AG04449 (cell line): Measurements from ENCODE around the genes MTA3 and HAAO.

DNA sequence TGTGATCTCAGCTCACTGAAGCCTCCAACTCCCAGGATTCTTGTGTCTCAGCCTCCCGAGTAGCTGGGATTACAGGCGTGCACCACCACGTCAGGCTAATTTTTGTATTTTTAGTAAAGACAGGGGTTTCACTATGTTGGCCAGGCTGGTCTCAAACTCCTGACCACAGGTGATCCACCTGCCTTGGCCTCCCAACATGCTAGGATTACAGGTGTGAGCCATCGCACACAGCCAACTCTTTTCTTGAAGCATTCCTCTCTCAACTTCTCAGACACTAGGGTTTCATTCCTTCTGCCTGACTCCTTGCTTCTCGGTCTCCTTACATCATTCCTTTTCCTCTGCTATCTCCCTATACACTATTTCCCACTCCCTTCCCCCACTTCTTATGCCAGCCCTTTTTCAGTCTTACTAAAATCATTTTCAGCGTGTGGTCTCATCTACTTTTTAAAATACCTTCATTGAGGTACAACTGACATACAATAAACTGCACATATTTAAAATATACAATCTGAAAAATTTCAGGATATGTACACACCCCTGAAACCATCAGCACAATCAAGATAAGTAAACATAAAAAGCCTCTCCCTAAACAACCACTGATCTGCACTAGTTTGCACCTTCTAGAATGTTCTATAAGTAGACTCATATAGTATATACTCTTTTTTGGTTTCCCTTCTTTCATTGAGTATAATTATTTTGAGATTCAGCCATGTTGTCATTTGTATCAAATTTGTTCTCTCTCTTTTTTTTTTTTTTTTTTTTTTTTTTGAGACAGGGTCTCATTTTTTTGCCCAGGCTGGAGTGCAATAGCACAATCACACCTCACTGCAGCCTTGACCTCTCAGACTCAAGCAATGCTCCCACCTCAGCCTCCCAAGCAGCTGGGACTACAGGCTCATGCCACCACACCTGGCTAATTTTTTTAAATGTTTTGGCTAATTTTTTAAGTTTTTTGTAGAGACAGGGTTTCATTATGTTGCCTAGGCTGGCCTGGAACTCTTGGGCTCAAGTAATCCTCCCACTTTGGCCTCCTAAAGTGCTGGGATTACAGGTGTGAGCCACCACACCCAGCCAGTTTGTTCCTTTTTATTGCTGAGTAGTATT, 5.8 kb downstream of the SOS1 start:
- RRBS, result no CpG with 5 or more reads among the region's 6 CpGs

GRCh38 chr2:39243508-39244543, 123.0 kb upstream of the SOS1 start:
- RRBS, result no CpG with 5 or more reads among the region's 88 CpGs

- RRBS, result no CpG with 5 or more reads among the region's 4 CpGs
These were observed 145.3 kb upstream of the SOS1 start for GRCh38 chr2:39265921-39266803.

DNA sequence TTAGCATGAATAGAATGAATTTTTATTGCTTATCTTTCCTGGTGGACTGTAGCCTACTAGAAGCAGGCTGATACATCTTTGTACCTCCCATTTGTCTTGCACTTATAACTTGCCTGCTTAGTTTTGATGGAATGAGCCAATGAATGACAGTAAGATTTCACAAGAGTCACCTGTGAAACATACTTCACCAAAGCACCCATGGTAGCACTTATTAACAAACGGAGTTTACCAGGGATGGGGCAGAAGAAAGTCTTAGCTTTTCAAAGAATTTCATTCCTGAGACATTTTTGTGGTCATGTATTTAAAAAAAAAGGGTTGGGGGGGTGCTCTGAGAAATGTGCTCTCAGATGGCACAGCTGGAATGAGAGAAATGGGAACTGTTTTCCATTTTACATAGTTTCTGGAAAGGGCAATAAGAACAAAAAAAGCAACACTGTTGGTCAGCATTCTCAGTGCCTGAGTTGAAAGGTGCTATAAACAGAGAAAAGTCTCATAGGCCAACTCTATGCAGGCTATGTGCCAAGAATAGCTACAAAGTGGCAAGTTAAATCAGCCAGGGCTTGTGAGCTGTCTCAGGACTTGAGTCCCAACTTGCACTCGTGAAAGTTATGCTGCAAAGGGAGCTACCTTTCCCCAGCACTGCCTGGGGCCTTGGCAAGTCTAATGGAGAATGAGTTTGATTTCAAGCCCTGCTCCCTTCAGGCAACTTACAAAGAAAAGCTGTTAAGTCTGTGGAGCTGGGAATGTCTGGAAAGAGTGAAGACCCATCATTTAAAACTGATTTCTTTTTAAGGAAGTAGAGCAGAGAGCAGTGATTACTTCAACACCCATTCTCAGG, 170.7 kb downstream of the SLC8A1 start:
- RRBS, result no CpG with 5 or more reads among the region's 2 CpGs

DNA sequence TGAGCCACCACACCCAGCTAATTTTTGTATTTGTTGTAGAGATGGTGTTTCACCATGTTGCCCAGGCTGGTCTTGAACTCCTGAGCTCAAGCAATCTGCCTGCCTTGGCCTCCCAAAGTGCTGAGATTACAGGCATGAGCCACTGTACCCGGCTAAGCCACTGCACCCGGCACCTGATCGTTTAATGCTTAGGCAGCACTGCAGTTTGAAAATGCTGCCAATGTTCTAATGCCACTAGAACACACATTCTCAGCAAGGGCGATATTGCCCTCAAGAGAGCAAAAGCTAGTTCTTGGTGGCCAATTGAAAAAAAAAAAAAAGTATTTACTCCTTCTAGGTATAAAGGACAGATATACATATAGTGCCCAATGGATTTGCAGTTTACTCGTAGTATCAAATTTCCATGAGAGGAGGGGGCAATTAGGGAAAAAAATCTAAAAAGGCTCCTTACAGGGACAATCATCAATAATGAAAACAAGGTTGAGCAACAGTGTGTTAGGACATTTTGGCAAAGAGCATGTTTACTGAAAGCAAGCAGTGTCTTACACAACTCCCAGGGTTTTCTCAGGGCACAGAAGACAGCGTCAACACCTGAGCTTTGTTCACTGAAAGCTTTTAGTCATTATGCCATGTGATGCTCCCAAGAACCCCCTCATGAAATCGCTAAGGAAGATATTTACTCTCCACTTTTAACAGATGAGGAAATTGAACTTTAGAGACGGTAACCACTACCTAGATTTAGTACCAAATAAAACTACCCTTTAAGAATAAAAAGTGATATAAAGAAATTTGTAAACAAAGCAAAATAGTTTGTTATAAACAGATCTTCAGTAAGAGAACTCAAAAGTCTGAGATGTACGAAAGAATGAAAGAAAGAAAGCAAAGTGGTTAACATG, 199.8 kb upstream of the PKDCC start:
- RRBS, result no CpG with 5 or more reads among the region's 9 CpGs

GRCh38 chr2:41907841-41908226, 140.0 kb upstream of the PKDCC start:
- RRBS, result no CpG with 5 or more reads among the region's 3 CpGs

GRCh38 chr2:41931912-41932841, 115.6 kb upstream of the PKDCC start:
- RRBS, result no CpG with 5 or more reads among the region's 18 CpGs

- RRBS, result no CpG with 5 or more reads among the region's 10 CpGs
These were observed 109.5 kb upstream of the PKDCC start for GRCh38 chr2:41938026-41938930.

GRCh38 chr2:42045791-42046067, 2.1 kb upstream of the PKDCC start:
- RRBS, result no CpG with 5 or more reads among the region's 3 CpGs

GRCh38 chr2:42117855-42118685, 51.1 kb upstream of the EML4 start:
- RRBS, result no CpG with 5 or more reads among the region's 1 CpG

- RRBS, result no CpG with 5 or more reads among the region's 1 CpG
These were observed 41.1 kb upstream of the EML4 start for GRCh38 chr2:42128035-42128405.

DNA sequence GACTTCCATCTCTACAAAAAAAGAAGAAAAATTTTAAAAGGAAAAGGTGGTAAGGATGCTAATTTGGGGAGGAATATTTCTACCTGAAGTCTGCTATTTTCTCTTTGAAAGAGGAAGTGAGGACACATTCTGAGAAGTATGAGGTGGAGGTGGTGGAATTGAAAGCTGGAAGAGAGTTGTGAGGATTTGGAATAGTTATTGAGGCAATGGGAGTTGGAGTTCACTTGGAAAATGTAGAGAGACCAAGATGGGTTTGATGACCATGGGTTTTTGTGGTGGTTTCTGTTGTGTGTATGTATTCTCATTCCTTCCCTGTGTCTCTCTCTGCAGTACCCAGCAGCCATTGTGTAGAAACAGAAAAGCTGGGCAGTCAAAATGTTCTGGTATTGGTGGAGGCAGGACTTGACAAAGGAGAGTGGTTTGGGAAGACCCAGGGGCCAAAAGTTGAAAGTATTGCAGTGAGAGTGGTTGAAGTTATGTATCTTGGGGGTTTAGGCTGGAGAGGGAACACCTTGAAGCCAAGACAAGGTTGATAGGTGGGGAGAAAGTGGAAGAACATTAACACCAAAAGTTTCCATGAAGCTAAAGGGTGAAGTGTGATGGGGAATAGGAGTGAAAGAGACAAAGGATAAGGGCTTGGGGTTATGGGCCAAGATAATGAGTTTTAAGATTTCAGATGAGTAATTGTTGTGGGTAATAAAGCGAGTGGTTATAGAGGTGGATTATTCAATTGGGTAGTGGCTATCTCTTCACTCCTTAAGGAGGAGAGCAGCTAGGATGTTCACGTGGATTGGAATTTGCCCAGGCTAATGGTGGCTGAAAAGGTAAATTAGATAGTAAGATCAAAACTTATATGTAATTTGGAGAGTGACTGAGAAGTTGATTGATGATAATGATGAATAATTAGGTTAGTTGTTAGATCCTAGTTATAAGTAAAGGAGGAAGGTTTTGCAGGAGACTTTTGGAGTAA, 29.7 kb downstream of the EML4 start:
- RRBS, result no CpG with 5 or more reads among the region's 2 CpGs

GRCh38 chr2:42361903-42362401, 935 bp upstream of the COX7A2L start:
- RRBS, result no CpG with 5 or more reads among the region's 3 CpGs

GRCh38 chr2:42368879-42369333, 7.9 kb upstream of the COX7A2L start:
- RRBS, result no CpG with 5 or more reads among the region's 6 CpGs

DNA sequence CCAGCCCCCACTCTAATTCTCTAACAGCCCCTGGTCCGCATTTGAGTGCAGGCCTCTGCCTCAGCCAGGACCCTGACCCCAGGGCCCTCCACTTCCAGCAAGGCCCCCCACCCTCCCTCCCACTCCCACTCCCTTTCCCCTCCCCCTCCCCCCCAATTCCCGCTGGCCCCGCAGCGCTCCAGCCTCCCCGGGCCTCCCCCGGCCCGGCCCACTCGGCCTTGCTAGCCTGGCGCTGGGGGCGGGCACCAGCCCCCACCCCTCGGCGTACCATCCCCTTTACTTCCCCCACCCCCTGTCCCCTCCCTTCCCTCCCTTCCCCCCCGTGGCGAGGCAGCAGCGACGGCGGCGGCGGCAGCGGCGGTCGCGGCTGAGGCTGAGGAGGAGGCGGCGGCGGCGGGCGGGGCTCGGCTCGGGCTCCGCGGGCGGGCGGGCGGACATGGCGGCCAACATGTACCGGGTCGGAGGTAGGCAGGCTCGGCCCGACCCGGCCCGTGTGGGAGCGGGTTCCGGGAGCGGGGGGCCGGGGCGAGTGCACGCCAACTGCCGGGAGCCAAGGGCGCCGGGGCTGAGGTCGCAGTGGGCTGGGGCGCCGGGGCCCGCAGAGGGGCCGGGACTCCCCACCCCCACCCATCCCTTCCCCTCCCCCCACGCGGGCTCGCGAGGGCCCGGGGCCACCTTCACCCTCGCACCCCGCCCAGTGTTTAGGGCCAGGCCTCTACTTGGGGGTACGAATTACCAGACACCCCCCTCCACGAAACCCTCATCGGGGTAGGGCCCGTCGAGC, at the start of gene MTA3:
TSS of gene MTA3 (plus strand) at position 323 of the 784 bp plus-strand sequence.
- RRBS, result 4% methylated on average over 6 of the region's 68 CpGs

DNA sequence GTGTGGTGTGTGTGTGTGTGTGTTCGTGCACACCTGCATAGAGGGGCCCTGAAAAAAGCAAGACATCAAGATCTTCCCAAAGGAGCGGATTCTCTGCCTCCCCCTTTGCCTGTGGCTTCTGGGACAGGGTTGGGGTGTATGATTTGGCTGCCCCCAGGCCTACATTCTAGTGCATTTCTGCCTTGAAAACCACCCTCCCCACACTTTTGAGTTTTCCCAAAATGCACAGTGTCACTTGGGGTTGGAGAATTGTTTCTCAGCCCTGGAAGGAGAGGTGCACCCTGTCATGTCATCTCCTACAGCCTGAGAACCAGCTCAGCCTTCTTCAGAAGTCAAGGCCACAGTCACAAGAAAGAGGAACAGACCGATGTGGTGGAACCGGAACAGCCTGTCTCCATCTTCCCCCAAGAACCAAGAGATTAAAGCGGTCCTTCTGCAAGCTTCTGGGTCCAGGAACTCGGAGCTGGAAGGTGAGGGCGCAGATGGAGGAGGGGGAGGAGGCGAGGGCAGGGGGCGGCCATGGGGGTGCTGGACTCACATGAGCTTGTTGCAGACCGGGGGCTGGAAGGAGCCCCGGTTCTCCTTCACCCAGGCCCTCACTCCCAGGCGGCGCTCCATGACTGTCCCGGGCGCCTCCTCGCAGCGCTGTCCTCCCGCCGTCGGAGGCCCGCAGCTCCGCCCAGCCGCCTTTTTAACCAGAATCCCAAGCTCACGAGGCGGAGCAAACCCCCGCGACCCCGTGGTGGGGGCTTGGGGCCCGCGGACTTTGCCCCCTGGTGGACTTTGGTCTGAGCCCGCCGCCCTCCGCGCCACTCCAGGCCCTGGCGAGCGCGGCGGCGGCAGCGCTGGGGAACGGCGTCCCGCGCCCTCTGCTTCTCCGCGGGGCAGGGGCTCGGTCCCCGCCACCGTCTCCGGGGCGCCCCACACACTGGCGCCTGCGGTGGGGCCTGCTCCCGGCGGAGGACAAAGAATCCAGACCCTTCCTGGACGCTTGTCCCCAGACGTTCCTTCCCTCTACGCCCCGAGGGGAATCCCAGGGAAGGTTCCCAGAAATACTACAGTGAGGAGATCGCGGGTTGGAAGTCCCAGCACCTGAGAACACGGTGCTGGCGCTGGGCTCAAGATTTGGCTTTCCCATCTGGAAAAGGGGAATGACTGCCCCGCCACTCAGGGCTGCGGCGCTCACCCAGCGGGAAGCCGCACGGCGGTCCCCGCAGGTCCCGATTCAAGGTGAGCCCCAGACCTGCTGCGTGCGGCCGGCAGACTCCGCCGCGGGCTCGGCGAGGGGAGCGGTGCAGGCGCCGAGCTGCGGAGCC, at the start of gene HAAO:
TSS of gene HAAO (minus strand) at position 665 of the 1,316 bp plus-strand sequence.
- RRBS, result 4% methylated on average over 19 of the region's 84 CpGs

GRCh38 chr2:42948969-42949502, 156.7 kb upstream of the HAAO start:
- RRBS, result no CpG with 5 or more reads among the region's 6 CpGs

DNA sequence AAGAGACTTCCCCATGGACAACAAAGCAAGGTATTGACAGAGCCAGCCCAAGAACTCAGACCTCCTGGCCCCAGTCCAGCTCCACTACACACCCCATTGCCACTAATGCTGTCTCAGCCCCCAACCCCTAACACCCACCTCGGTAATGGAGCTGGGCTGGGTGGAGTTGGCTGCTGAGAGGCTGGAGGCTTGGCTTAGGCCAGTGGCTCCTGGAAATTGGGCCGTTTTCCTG, 175.4 kb upstream of the HAAO start:
- RRBS, result no CpG with 5 or more reads among the region's 2 CpGs

DNA sequence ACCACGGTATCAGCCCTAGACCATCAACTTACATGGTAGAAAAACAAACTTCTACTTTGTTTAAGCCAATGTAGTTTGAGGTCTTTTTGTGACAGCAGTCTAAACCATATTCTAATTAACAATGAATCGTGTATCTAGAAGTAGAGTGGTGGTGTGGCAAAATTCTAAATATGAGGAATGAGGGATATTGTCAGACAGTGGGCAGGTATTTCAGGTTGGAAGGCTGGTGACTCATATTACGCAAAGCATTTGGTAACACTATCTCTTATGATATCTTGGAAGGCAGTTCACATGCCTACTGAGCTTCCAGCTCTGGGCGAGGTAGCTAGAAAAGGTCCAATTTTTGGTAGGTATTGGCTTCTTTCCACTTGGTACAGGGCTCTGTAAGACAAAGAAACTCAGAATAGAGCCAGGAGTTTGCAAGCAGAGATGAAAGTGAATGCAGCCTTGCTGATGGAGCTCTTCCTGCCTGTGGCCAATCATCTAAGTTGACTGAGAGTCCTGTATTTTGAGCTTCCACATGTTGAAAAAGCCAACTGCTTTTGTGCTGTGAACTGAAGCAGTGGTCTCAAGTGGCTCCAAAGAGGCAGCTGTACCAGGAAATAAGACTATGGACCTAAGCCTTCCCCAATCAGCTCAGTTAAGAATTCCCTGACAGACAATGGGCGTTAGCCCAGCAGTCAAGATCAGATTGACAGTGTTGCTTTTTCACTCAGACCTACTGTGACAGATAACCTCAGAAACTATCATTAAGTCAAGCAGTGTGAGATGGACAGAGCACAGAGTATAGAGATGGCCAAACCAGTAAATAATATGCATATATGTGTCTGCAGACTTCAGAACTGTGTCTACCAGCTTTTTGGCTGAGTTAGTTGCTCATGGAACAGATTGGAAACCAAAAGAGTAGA, 215.5 kb downstream of the ZFP36L2 start:
- RRBS, result no CpG with 5 or more reads among the region's 5 CpGs

- RRBS, result no CpG with 5 or more reads among the region's 8 CpGs
These were observed 208.3 kb downstream of the ZFP36L2 start for GRCh38 chr2:43018034-43018658.